Measurements from ENCODE around the gene CRYBA2.

DNA sequence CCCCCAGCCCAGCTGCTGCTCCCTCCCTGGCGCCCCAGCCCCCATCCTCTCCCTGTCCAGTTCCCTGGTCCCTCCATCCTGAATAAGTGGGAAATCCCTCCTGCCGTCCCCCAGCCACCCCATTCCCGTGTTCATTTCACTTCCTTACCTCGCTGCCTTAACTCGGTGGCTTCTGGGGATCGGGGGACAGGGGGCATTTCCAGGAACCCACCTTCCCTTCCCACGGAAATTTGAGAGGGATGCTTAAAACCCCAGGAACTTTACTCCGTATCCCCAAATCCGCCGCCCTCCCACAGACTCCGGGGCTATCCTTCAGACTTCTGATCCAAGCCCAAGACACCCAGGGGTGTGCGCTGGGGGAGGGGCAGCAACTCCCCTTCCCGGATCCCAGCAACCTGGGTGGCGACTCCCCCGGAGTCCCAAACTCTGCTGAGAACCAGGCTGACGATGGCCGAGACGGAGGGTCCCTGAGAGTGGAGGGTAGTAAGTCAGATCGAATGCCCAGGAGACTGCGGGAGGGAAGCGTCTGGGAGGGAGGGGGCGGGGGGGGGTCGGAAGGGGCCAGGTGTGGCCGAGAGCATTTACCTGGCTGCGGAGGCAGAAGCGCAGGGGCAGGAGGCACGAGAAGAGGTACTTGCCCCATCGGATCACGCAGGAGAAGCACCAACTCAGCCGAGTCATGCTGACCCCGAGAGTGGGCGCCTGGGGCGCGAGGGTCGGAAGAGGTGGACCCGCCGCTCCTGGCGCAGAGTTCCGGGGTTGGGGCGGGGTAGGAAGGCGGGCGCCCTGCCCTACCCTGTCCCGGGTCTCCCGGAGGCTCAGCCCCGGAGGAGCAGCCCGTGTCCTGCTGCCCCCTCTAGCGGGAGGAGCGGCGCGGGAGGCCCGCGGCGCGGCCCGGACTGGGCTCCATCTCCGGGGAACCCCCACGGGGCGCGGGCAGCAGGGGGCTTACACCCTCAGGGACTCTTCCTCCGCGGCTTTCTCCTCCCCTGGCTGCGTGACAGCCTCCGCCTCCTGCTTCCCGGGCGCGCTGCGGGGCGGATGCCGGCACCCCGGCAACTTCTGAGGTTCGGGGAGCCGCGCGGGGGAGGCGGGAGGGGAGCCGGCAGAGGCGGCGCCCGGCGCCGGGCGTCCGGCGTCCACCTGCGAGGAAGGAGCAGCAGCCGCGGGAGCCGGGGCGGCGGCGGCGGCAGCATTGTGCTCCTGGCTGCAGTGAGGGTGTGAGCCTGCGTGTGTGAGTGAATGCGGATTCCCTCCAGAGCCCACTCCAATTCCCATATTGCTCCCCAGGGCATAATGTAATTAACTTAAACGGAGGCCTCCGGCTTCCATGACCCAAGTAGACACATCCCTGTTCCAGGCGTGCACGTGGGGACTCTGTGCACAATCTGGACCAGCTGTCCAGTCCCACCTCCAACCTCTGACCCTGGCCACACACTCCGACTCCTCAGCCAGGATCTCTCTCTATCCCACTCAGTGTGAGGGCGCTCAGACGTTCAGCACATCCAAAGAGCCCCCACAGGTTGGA, 7.3 kb upstream of the TNS1 start:
- PRO-cap: bidirectional peak, plus-strand start at position 748 of the sequence, minus-strand start at position 662 of the sequence; unidirectional peak, minus-strand start at position 1,236 of the sequence

- PRO-cap: no peak
These were observed 14.9 kb upstream of the TNS1 start for GRCh38 chr2:218017522-218018286.

DNA sequence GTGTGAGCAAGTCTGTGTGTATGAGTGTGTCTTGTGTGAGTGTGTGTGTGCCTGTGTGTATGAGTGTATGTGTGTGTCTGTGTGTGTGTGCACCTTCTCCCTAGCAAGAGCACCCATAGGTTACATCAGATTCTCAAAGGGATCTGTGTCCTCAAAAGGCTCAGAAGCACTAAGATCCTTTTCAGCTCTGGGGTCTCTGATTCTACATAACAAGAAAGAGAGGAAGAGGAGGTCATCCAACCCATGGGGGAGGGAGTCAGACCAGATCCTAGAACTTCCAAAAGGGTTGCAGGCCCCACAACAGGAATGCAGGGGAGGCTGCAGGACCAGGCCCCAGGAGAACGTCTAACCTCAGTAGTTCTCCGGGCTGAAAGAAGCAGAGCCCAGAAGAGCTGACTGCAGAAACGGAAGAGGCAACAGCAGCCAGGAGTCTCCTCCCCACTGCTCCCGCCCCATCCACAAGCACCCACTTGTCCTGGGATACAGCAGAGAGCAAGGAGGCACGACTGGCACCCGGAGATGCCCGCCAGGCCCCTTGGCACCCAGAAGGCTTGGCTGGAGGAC, 28.8 kb upstream of the TNS1 start:
- PRO-cap: no peak

DNA sequence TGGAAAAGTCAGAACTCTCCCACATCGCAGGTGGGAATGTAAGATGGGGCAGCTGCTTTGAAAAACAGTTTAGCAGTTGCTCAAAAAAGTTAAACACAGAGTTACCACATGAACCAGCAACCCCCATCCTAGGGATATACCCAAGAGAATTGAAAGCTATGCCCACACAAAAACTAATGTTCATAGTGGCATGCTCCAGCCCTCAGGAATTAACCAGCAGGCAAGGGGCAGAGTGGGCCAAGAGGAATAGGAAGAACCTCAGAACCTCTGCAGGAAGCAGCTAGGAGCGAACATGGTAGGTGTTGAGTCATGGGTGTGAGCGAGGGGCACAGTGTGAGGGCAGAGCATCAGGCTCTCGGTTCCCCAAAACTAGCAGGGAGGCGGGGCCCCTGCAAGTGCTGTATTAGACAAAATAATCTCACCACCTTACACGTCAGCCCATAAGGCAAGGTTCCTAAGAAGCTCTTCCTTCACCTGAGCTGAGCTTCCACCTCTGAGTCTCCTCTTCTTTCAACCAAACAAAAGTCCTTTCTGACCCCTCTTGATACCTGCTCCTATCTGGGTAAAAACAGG, 5.6 kb upstream of the RUFY4 start:
- PRO-cap: no peak

- PRO-cap: no peak
These were observed 4.7 kb downstream of the CXCR2 start for GRCh38 chr2:218130495-218130944.

- PRO-cap: no peak
These were observed 4.3 kb upstream of the GPBAR1 start for GRCh38 chr2:218256612-218256897.

DNA sequence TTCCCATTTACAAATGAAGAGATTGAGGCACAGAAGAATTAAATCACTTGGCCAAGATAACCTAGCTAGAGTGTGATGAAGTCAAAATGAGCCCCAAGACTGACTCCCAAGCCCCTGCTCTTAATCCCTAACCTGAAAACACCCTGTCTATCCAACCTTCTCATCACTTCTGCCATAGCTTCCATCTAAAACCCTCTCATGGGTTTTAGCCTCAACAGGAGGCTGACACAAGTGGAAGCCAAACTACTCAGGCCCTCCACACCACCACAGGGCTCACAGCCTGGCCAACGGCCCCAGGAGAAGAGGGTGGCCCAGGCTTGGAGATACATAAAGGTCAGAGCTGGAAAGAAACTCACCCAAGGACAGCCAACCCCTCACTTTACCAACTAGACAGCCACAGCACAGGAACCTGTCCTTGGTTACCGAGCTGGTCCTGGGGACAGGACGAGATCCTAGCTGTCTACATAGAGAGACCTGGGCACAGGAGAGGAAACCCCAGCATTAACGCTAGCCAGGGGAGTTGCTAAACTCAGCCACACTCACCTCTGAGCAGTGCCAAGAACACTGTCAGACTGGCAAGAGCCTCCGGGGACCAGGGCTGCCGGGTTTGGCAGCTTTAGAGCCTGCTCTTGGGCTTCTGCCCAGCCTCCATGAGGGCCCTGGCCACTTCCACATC, 6.9 kb downstream of the TMBIM1 start:
- PRO-cap: no peak

DNA sequence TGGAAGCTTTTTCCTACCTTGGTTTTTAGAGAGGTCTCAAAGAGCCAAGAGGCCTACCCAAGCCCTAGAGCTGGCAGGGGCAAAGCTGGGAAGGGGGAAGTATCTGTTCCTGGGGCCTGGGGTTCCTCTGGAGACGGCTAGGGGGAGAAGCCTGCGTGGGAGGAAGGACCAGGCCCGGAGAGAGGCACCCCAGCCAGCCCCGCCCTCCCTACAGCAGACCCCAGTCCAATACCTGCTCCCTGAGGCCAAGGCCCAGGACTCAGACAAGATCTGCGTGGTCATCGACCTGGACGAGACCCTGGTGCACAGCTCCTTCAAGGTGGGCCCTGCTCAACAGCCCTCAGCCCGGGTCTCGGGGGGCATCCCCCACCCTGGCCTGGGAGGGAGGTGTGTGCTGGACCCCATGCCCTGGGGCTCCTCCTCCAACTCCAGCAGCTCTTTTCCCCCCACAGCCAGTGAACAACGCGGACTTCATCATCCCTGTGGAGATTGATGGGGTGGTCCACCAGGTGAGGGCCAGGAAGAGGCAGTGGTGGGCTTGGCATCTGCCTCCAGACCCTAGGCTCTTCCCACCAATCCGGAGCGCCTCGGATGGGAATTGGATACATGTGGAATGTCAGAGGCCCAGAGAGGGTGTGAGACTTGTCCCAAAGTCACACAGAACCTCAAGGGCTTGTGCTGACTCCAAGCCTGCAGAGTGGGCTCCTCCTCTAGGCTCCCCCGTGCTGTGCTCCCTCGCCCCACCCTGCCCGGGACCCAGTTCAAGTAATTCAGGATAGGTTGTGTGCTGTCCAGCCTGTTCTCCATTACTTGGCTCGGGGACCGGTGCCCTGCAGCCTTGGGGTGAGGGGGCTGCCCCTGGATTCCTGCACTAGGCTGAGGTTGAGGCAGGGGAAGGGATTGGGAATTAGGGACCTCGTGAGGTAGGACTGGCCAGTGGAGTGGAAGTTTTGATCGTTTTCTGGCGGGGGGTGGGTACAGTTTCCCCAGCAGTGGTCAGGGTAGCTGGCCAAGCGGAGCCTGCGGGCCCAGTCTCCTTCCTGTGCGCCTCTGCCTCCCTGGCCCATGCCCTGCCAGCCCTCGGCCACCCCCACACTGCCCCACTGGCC, 2.6 kb downstream of the CTDSP1 start:
- PRO-cap: unidirectional peak, plus-strand start at position 761 of the sequence

GRCh38 chr2:218403915-218404636, 4.4 kb downstream of the CTDSP1 start:
- PRO-cap: no peak

DNA sequence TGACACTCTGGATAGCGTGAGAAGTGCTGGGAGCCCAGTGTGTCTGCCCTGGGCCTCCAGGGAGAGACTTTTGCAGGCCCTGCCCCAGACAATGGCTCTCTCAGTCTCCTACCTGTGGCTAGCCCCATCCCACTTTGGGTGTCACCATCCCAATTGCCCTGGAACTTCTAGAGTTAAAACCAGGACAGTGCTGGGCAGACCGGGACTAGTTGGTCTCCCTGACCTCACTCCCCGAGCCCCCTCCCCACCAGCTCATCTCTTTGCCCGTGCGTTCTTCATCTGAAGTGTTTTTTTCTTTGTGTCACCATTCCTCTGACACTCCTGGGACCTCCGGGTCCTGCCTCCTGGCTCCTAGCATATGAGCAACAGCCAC, 354 bp downstream of the VIL1 start:
- PRO-cap: no peak

DNA sequence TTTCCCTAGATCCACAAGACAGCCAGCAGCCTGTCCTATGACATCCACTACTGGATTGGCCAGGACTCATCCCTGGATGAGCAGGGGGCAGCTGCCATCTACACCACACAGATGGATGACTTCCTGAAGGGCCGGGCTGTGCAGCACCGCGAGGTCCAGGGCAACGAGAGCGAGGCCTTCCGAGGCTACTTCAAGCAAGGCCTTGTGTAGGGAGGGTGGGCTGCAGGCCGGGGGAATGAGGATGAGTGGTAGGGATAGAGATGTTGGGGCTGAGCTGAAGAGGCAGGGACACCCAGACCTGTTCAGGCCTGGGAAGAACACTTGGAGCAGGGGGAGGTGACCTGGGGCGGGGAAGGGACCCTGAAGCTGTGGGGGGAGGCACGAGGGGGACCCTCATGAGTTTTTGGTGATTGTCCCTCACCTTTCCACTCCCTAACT, 6.7 kb downstream of the VIL1 start:
- PRO-cap: no peak

GRCh38 chr2:218636526-218637235, 22.7 kb downstream of the ZNF142 start:
- PRO-cap: no peak

DNA sequence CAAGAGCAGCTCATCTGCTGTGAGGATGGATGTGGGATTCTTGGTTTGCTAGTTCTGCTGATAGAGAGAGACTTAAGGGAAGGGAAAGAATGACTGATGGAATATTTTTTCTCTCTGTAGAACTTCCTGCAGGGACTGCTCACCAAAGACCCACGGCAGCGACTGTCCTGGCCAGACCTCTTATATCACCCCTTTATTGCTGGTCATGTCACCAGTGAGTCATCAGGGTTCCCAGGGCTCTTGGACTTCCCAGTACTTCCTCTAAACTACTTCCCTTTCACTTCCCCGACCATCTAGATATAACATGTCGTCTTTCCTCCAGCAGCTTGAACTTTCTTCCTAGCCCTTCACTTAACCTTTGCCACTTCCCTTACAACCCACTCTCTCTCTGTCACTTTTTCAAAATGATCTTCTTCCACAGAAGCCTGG, 7.2 kb downstream of the STK36 start:
- PRO-cap: no peak

- PRO-cap: no peak
These were observed at the start of gene CRYBA2 for GRCh38 chr2:218992863-218993966. TSS of gene CRYBA2 (minus strand) at chr2:218993422.

- PRO-cap: no peak
These were observed 8.7 kb upstream of the CRYBA2 start for GRCh38 chr2:219001866-219002383.

GRCh38 chr2:219002384-219003581, 9.6 kb upstream of the CRYBA2 start:
- PRO-cap: no peak

DNA sequence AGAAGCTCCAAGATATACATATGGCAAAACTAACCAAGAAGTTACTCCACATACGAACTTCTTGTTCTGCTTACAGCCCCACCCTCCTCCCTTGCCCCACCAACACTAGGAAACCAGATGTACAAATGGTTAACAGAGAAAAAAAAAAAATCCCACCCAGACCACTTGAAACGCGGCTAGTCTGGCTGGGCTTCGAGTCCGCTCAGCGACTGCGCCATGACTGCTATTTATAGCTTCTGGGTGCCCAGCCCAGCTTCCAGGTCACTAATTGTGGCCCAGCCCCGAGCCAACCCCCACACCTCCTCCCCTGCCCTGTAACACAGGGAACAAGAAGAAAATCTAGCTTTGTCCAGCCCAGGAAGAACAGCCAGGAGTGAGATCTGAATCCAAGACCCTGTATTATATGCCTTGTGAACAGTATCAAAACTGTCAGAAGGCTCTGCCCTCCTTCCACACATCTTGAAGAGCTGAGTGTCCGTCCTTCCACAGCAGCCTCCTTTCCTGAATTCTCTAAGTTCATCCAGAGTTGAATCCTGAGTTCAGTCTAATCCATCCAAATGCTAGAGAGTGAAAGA, 47.2 kb upstream of the IHH start:
- PRO-cap: no peak

GRCh38 chr2:219127026-219127458, 33.6 kb downstream of the NHEJ1 start:
- PRO-cap: no peak

- PRO-cap: unidirectional peak, plus-strand start at chr2:219160002
These were observed 924 bp downstream of the NHEJ1 start for GRCh38 chr2:219159653-219160128.

DNA sequence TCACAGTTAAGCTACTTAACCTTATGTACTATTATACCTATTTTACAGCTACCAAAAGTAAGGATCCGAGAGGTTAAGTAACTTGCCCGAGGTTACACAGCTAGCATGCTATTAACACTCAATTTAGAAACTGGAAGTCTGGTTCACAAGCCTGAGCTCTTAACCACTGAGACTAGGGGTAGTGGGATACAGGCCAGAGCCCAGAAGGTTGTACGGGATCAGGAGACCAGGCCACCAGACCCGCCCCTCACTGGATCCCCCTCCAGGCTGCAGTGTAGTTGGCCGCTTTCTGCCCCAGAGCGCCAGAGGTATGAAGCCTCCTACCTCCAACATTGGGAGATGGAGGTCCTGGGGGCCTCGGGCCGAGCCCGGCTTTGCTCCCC, 348 bp downstream of the GLB1L start:
- PRO-cap: no peak

All from neural crest cell (in vitro differentiated cells).